Thoracic aorta endothelial cell (primary cell): ENCODE measurements around a stretch of chr2.

- CAGE, long polyA plus RNA, result no peak
These were observed 169.6 kb upstream of the FAM240C start for GRCh38 chr2:242069754-242070303.

DNA sequence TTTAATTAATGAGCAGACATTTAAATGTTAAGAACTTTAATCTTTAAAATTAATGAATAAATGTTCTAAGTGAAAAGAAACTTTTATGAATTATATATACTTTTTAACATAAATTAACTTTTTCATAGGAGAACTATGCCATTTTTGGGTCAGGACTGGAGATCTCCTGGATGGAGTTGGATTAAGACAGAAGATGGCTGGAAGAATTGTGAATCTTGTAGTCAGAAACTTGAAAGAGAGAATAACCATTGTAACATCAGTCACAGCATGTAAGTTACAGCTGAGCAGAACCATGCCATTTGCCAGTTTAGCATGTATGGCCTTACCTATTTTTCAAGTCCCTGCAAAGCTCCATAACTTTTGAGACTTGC is 194.5 kb upstream of the FAM240C start:
- CAGE, long polyA plus RNA, result no peak

GRCh38 chr2:242115021-242115734 is 214.9 kb upstream of the FAM240C start:
- CAGE, long polyA plus RNA, result no peak